HCT116 (cell line): ENCODE results near the genes SULT4A1 and PNPLA3.

DNA sequence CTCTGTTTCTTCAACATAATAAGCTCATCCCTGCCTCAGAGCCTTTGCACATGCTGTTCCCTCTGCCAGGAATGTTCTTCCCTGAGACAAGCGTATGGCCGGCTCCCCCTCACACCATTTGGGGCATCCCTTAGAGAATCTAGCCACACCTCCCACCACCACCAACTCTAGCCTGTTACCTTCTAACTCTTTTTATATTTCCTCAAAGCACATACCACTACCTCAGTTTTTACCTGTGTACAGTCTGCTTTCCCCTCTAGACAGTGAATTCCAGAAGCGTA lies 75.0 kb upstream of the ARFGAP3 start:
- RRBS: no CpG with 5 or more reads among the region's 3 CpGs

DNA sequence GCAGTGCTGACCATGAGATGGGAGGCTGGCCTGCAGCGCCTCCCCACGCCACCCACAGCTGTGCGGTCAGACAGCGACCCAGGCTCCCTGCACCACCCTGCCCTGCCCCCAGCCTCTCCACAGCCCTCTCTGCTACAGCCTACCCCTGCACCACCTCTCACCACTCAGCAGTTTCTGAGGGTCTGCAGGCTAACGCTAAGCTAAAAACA lies 44.2 kb downstream of the PACSIN2 start:
- RRBS: no CpG with 5 or more reads among the region's 5 CpGs

GRCh38 chr22:42977170-42978198 lies 37.5 kb downstream of the PACSIN2 start:
- RRBS: no CpG with 5 or more reads among the region's 8 CpGs

GRCh38 chr22:43086196-43086659 lies 3.0 kb downstream of the TTLL1 start:
- RRBS: no CpG with 5 or more reads among the region's 4 CpGs

- RRBS: no CpG with 5 or more reads among the region's 33 CpGs
Observed at GRCh38 chr22:43128663-43129758, 14.2 kb downstream of the MCAT start.

- RRBS: 92% methylated on average over 1 of the region's 7 CpGs
Observed at GRCh38 chr22:43148561-43149001, 2.8 kb upstream of the TSPO start.

GRCh38 chr22:43183308-43184603 lies 3.2 kb downstream of the TTLL12 start:
- RRBS: no CpG with 5 or more reads among the region's 22 CpGs

GRCh38 chr22:43226189-43226884 lies 39.4 kb upstream of the TTLL12 start:
- RRBS: no CpG with 5 or more reads among the region's 20 CpGs

- RRBS: no CpG with 5 or more reads among the region's 7 CpGs
Observed at GRCh38 chr22:43263050-43263413, 76.1 kb upstream of the TTLL12 start.

GRCh38 chr22:43263414-43264608 lies 76.9 kb upstream of the TTLL12 start:
- RRBS: 43% methylated on average over 10 of the region's 38 CpGs

GRCh38 chr22:43436062-43436807 lies 24.4 kb downstream of the MPPED1 start:
- RRBS: no CpG with 5 or more reads among the region's 24 CpGs

DNA sequence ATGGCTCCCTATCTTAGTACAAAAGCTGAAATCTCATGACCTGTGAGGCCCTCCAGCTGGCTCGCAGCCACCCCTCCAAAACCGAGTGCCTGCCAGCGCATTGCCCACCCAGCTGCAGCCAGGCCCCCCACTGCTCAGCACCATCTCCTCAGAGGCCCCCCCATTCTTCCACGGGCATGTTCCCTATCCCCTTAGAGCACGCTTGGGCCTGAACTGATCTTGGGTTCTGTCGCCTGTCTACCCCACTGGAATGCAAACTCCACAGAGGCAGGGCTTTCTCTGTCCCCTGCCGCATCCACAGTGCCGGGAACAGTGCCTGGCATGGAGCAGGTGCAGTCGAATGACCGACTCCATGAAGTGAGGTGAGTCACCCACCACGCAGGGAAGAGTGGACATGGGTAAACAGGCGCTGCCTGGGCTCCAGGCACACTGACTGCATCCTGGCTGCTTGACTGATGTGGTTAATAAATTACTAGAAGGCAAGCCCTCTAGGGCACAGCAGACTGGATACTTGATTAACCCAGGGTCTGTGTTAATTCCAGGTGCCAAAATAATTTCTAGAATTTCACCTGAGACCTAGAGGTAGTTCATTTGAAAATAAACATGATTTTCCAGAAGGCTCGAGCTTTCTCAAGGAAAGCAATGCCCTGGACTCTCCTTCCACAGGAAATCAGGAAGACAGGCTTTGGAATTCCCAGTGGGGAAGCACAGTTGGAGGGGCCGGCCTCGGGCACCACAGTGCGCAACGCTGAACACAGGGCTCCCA lies 11.5 kb upstream of the EFCAB6 start:
- RRBS: no CpG with 5 or more reads among the region's 17 CpGs

- RRBS: 26% methylated on average over 80 of the region's 131 CpGs
Observed at GRCh38 chr22:43861783-43862892, at the start of gene SULT4A1. SULT4A1 (minus strand) TSS chr22:43862513.

GRCh38 chr22:43922944-43924163 lies at the start of gene PNPLA3:
PNPLA3 (plus strand) TSS chr22:43923805.
- RRBS: 2% methylated on average over 14 of the region's 90 CpGs

DNA sequence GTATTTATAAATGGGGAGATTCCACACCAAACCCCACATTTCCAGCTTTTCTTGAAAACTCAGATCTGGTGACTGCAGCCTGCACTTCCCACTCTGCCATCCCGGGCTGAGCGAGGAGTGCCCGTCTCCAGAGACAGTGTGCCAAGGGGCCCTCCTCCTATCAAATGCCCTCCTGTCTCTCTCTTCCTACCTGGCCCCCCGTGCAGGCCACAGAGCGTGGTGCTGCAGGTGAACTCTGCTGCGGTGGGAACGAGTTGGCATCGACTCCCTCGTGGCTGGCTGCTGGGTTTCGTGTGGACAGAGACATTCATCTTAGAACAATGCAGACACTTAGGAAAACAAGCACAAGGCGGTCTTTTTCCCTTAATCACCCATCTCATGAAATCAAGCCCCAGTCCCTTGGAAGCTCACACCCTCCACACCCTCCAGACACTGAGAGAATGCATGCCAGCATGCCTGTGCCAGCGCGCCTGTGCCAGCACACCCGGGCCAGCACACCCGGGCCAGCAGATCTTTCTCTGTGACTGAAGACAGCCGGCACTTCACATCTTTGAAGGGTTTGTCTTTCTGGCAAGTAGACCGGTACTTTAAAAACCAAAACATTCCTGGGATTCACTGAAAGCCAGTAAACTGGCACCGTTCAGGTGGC lies 65.0 kb downstream of the PARVB start:
- RRBS: 93% methylated on average over 2 of the region's 18 CpGs

- RRBS: no CpG with 5 or more reads among the region's 15 CpGs
Observed at GRCh38 chr22:44168667-44169113, 12.0 kb upstream of the PARVG start.

- RRBS: 54% methylated on average over 4 of the region's 13 CpGs
Observed at GRCh38 chr22:44206868-44207323, 26.2 kb downstream of the PARVG start.

GRCh38 chr22:44291905-44292372 lies 20.8 kb downstream of the SHISAL1 start:
- RRBS: no CpG with 5 or more reads among the region's 15 CpGs

DNA sequence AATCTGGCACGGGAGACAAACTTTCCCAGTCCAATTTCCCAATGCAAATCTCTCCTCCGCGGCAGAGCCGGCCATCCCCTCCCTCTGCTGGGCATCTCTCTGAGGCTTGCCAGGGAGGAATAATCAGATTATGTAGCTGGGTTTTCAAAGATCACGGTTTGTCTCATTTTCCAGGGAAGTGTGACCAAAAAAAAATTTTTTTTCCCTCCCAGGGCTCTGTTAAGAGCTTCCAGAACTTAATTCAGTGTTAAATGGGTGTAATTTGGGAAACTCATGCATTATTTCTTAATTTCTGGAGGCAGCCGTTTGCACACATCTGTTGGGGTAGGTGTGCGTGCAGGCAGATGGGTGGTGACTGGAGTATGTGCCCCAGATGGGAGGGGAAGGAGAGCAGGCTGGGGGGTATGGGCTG lies 13.6 kb upstream of the SHISAL1 start:
- RRBS: no CpG with 5 or more reads among the region's 7 CpGs

DNA sequence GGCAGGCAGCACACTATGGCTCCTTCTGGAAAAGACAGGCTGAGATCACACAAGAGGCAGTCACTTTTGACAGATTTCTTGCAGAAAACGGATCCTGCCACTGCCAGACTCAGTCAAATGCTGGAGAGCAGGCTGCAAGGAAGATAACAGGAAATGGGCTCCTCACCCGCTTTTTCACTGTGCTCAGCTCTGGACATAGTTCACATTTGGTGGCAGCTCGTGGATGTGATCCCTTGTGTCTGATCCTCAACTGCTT lies 26.1 kb upstream of the RTL6 start:
- RRBS: no CpG with 5 or more reads among the region's 3 CpGs